ENCODE measurements around the genes ADSS1 and BTBD6.

- RRBS = no CpG with 5 or more reads among the region's 12 CpGs
Observed at GRCh38 chr14:104682359-104682884, 7.0 kb upstream of the INF2 start.

- RRBS = 60% methylated on average over 1 of the region's 15 CpGs
Observed at GRCh38 chr14:104694113-104694536, 4.7 kb downstream of the INF2 start.

DNA sequence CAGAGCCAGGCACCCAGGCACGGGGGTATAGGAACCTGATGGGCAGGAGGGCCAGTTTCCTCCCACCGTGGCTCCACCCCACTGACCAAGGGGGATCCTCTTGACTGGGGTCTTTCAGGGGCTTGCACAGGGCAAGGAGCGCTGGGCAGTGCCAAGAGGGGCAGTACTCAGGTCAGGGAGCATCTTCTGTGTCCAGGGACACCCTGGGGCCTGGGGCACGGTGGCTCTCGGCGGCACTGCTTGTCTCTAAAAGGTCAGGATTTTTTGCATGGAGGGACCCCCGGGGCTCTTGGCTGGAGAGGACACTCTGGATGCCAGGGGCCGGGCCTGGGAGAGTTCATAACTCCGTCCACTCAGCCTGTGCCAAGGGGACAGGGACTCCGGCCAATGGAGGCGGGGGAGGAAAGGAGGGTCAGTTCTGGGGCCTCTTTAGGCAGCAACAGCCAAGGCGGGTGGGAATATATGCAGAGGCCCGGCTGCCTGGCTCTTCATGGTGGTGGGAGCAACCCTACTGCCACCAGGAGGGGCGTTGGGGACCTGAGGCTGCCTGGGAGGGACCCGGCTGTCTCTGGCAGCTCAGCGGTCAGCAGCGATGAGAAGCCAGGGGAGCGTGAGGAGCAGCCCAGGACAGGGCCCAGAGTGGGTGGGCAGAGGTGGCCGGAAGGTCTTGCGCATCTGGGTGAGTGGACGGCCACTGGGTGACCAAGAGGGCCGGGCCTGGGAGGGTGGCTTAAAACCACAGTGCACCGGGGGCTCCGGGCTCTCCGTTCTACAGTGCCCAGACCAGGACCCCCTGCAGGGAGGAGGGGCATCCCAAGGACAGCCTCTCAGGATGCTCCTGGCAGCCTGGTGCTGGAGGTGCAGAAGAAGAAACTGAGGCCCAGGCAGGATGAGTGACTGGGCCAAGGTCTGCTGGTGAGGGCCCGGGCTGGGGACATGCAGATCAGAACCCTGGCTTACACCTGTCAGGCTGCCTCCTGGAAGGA, 9.8 kb downstream of the INF2 start:
- RRBS = 22% methylated on average over 16 of the region's 26 CpGs

DNA sequence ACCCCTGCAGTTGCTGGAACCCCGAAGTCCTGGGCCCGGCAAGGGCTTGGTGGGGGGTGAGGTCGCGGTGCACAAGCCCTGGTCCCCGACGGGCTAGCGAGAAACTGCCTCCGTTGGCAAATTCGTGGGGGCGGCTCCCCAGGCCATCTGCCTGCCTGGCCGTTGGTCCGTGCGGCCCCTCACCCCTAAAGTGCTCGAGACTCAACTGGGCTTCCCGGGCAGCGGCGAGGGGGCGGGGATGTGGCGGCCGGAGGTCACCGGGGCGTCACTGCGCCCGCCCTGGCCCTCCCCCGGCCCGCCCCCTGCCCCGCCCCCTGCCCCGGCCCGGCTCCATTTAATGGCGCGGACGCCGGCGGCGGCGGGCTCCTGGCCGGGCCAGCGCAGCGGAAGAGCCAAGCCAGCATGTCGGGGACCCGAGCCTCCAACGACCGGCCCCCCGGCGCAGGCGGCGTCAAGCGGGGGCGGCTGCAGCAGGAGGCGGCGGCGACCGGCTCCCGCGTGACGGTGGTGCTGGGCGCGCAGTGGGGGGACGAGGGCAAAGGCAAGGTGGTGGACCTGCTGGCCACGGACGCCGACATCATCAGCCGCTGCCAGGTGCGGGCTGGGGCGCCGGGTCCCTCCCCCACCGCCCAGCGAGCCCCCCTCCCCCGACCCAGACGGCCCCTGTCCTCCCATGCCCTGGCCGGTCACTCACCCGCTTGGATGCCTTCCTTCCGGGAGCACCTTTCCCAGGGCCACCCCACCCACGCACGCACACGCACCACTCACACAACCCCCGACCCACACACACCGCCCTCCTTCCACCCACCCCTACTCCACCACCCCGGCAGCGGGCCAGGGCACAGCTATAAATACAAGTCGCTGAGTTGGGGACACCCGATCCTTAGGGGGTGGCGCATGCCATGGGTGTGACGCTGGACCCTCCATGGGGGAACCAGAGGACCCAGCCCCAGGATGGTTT, at the start of gene ADSS1:
Gene ADSS1 (plus strand): TSS at position 361 of the 961 bp plus-strand sequence.
- RRBS = 2% methylated on average over 26 of the region's 84 CpGs

GRCh38 chr14:104735888-104736925, 12.2 kb downstream of the ADSS1 start:
- RRBS = 14% methylated on average over 7 of the region's 27 CpGs

GRCh38 chr14:104753384-104754399, 745 bp downstream of the SIVA1 start:
- RRBS = under 1% methylated on average over 4 of the region's 44 CpGs

DNA sequence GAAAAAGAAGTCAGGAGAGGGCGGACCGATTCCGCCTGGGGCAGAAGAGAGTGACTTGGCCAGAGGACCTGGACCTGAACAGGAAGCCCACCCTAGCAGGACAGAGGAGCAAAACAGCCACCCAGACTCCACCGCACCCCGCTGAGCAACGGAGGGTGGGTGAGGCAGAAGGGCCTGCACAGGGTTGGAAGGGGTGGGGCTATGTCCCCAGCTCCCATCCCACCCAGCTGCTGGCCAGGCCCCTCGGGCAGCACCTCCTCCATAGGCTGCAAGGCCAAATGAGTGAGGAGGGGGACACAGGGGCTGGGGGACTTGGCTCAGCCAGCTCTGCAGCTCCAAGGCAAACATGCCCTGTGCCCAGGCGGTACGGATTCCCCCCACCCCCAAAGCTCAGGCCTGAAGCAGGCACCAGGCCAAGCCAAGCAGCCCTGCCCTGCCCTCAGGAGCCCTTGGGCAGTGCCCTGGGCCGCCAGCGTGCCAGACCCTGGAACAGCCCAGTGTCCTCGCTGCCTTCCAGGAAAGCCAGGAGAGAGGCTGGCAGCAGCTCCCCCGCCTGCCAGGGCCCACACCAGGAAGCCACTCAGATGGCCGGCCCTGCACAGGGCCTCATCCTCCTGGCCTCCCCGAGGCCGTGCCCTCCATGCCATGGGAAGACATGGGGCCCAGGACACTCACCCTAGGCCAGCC, 3.6 kb downstream of the AKT1 start:
- RRBS = no CpG with 5 or more reads among the region's 16 CpGs

DNA sequence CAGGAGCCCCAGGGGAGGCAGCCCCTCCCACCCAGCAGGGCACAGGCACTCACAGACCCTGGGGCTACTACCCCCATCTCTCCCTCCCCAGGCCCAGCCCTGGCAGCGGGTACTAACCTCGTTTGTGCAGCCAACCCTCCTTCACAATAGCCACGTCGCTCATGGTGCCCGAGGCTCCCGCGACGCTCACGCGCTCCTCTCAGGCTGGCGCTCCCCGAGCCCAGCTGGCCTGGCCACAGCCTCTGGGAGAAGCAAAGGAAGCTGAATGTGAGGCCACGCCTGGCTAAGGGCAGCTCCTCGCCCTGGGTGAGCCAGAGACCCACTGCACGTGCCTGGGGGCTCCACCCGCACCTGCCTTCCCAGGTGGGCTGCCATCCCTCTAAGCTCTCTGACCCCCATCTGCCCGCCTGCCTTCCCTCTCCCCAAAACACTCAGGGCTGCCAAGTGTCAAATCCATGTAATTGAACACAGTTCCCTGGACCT, 3.0 kb downstream of the AKT1 start:
- RRBS = no CpG with 5 or more reads among the region's 17 CpGs

DNA sequence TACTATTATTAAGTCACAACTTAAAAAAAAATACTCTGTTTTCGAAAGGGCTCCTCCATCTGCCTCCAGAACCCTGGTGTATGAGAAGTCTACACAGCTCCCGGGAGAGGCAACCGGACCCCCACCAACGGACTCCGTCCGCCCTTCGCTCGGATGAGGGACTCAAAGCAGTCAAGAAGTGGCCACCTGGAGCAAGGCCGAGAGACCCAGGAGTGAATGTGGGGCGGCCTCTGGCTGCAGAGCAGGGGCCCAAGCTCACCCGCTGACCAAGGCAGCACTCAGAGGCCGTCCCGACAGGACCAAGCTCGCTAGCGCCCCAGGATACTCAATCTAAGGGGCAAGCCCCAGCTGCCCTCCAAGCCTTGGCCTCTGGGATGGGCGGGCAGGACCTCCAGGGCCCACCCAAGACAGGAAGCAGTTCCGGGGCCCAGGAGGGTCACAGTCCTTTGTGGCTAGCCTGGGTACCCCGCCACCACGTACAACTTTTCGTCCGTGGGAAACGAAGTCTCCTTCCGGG, 959 bp downstream of the AKT1 start:
- RRBS = 1% methylated on average over 5 of the region's 23 CpGs

GRCh38 chr14:104797383-104798184, 2.0 kb upstream of the AKT1 start:
- RRBS = no CpG with 5 or more reads among the region's 17 CpGs

DNA sequence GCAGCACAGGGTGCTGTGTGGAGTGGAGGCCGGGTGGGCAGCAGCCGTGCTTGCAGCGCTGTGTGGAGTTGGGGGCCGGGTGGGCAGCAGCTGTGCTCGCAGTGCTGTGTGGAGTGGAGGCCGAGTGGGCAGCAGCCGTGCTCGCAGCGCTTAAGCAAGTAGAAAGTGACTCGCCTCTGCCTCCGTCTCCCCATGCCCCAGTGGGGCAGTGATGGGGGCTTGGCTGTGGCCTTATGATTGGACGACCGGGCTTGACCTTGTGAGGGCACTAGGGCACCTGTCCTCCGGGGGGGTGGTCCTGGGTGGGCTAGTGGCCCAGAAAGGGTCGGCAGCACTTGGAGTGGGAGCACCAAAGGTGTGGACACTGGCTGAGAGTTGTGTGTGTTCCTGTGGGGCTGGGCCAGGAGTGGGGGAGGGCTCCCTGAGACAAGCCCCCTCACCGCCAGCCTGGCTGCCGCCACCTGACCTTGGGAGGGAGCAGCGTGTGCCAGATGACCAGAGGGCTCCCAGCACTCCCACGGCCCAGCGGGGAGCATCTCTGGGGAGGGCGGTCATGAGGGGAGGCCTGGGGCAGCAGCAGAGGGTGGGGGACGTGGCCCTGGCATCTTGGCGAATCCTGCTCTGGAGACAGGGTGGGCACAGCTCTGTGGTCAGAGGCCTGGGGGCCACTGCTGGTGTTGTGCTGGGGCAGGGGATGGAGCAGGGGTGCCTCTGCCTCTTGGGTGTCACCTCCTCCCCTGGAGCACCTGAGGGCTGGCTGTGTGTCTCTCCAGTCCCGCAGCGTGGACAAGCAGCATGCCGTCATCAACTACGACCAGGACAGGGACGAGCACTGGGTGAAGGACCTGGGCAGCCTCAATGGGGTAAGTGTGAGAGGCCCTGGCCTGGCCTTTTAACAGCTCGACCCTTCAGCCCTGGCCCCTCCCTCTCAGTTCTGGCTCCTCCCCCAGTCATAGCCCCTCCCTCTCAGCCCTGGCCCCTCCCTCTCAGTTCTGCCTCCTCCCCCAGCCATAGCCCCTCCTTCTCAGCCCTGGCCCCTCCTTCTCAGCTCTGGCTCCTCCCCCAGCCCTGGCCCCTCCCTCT, 10.8 kb downstream of the CEP170B start:
- RRBS = 84% methylated on average over 4 of the region's 29 CpGs

DNA sequence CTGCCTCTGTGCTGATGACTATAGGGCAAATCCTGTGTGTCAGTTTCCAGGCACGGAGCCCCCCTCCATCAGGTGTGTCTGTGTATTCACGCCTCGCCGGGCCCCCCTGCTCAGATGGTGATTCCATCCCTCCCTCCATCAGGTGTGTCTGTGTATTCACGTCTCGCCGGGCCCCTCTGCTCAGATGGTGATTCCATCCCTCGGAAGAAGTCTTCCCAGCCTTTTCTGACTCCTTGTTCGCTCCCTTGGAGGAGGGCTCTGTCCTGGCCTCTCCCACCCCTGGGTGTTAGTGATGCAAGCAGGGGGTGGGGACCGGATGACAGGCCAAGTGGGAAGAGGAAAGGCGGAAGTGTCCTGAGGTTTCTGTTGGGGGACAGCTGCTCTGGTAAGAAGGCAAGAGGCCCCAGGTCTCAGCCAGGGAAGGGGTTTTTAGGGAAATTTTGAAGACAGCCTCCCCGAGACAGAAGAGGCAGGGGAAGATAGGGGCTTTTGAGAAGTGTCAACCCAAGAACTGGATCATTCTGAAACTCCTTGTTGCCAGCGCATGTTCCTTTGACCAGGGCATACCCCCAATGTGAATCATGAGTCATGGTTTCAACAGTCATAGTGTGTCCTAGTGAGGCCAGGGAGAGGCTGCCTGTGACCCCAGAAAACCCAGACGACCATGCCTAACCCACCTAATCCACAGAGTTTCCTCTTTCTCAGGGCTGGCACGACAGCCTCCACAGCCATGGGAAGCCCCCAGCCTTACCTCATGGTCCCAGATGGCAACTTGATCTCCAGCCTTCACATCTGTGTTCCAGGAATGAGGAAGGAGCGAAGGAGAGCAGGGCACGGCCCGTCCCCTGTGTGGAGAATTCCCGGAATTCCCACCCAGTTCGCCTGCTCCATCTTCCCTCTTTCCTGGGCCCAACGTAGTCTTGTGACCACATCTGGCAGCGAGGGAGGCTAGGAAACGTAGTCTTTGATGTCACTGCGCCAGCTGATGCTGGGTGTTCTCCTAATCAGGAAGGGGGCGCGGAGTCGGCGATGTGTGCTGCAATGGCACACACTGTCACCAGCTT, 4.8 kb upstream of the GPR132 start:
- RRBS = no CpG with 5 or more reads among the region's 28 CpGs

- RRBS = 2% methylated on average over 28 of the region's 61 CpGs
Observed at GRCh38 chr14:105248239-105248692, at the start of gene BTBD6. BTBD6 (plus strand) TSS chr14:105248533.

GRCh38 chr14:105317044-105317397, 2.5 kb downstream of the PACS2 start:
- RRBS = no CpG with 5 or more reads among the region's 14 CpGs

GRCh38 chr14:105410931-105412274, 8.2 kb upstream of the MTA1 start:
- RRBS = 10% methylated on average over 24 of the region's 93 CpGs

GRCh38 chr14:105478157-105479363, 3.9 kb downstream of the CRIP2 start:
- RRBS = 47% methylated on average over 52 of the region's 115 CpGs

GRCh38 chr14:105493344-105493670, 2.3 kb downstream of the TEDC1 start:
- RRBS = no CpG with 5 or more reads among the region's 8 CpGs

DNA sequence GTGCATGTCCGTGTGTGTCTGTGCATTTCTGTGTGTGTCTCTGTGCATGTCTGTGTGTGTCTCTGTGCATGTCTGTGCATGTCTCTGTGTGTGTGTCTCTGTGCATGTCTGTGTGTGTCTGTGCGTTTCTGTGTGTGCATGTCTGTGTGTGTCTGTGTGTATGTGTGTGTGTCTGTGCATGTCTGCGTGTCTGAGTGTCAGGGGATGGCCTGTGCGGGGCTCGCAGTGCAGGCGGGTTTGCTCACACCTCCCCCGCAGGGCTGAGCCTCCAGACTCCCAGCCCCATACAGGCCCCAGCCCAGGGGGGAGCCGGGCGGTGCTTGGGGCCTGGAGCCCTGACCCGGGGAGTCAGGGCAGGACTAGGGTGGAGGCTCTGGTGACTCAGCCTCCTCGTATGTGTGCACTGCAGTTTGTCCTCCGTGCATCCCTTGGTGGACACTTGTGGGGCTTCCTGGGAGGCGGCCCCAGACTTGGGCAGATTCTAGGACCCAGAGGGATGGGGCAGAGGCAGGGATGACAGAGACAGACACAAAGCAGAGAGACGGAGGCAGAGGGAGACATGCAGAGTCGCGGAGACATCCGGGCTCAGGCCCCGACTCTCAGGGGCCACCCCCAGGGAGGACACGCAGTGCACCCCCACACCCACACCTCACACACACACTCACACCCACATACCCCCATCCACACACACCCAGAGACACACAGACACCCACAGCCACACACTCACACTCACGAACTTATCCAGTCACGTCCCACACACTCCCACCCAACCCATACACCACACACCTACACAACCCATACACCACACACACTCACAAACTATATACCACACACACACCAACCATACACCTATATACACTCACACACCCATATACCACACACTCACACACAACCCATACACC, 42.1 kb downstream of the TMEM121 start:
- RRBS = no CpG with 5 or more reads among the region's 21 CpGs

DNA sequence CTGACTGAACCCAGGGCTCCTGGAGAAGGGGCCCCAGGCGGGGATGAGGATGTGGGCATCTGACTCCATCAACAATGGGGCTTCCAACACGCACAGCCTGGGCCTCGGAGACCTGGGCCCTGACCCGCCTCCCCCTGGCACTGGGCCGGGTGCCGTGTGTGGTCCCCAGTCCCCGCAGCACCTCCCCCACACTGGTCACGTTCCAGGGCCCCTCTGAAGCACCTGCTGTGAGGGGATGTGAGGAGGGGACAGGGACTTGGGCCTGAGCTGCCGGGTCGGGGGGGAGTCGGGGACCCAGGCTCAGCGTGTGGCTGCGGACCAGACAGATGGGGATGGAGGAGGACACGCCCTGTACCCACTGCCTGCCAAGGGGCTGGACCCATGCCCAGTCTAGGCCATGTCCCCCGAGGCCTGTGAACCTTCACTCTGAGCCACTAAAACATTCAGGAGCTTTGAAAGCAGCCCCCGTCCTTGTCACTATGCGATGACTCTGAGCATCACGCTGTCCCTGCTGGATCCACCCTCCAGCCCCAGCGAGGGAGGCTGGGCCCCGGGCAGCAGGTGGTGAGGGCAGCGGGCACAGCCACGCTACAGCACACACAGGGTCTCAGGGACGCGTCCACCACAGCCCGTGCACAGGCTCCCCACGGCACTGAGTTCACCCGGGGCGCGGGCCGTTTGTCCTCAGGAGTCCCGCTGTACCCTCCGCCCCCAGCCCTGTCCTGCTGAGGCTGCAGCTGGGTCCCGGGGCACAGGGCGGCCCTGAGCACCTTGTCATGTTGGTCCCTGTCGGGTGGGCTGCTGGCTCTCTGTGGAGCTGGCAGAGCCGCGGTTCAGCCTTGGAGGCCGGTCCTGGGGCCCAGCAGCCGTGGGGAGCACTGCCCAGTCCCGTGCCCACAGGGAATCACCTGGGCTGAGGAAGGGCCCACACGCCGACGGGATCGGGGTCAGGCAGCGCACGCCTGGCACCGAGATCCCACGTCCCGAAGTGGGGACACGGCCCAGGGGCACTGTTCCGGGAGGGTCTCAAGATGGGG, 46.0 kb downstream of the TMEM121 start:
- RRBS = no CpG with 5 or more reads among the region's 51 CpGs

GRCh38 chr14:105581930-105582797, 55.8 kb downstream of the TMEM121 start:
- RRBS = no CpG with 5 or more reads among the region's 12 CpGs

Measured in brain (tissue), 1 donor.